AG04449 (cell line): ENCODE measurements around a stretch of chr15.

DNA sequence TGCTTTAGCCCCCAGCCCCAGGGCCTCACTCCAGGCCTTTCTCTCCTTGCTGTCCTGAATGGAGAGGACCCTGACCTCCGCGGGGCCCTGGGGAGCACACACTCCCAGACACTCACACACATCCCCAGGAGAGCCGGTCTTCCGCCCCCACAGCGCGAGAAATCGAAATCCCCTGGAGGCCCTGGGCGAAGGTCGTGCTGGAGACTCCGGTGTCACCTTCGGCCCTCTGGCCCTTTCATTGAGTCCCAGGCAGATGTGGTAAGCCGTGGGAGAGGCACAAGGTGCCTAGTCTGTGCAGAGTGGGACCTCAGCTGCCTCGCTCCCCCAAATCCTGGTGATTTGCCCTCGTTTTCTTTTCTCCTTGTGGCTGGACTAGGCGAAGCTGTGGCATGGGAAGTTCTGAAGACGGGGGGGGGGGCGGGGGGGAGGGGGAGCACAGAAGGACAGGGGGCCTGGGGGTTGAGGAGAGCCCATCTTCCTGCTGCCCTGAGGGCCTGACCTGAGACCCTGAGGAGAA, 949 bp upstream of the GOLGA8B start:
- RRBS, result 48% methylated on average over 8 of the region's 17 CpGs

DNA sequence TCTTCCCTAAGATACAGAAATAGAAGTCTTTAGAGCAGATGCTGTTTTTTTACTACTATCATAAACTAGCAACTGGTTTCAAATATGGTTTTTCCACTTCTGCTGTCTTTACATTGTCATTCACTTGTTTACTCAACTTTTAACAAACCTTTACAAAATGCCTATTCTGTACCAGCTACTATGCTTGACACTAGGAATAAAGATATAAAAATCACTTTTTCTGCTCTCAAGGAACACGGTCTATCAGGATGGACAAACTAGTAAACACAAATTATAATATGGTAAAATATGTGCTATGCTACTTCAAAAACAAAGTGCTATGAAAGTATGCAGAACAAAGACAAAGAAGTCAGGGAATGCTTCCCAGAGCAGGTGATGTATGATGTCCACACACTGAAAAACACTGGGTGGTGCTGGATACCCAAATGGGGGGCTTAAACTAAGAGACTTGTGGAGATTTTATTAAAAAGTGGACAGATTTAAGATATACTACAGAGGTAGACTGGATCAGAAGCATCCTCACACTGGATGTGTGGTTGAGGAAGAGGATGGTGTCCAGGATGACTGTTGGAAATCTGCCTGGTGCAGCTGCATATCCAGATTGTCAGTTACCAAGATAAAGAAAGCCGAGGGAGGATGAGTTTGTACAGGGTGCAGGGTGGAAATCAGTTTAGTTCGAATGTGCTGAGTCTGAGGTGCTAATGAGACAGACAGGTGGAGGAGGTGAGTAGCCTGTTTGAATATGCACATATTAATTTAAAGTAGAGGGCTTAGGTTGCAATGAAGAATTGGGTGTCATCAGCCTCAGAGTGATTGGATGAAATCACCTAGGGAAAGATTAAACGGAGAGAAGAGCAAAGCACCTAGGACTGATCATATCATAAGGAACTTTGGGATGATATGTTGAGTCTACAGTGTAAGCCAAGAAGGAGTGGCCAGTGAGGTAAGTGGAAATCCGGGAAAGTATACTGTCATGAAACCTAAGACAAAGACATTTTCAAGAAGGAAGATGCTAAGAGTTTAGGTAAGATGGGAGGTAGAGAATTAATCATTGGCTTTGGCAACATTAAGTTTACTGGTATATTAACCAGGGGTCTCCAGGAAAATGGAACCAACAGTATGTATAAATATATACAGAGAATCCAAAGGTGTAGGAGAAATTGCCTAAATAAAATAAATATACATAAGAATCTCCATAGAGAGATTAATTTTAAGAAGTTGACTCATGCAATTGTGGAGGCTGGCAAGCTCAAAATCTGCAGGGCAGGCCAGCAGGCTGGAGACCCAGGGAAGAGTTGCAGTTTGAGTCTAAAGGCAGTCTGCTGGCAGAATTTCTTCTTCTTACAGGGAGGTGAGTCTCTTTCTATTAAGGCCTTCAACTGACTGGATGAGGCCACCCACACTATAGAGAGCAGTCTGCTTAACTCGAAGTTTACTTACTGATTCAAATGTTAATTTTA, 74.1 kb upstream of the GOLGA8B start:
- RRBS, result no CpG with 5 or more reads among the region's 6 CpGs

GRCh38 chr15:34810537-34811080, 15.3 kb upstream of the ACTC1 start:
- RRBS, result no CpG with 5 or more reads among the region's 3 CpGs

DNA sequence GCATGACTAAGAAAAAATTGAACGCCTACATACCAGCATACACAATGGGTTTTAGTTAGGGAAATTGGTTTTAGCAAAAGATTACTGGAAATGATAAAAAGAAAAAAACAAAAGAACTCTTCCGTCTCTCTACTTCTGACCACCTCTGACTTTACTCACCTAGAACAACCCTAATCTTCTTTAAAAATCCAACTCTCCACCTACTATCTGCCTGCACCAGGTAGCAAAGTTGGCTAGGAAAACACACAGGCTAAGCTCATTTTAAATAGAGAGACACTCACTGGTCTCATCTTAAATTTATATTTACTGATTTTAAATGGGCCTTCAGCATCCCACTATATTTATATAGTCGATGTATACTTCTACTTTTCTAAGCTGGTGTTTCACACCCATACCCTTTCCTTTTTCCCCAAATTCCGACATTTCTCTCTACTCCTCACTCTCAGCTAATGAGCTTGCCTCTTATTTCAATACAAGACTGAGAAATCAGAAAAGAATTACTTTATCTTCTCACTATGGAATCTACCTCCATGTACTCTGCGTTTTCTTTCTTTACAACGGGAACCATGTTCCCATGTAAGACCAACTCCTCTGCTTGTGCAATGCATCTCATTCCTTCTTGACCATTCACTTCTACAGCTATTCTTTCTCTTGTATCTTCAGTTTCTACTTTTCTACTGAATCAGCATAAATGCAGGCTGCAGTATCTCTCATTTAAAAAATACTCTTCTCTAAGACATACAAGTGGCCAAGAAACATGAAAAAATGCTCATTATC, 73.8 kb upstream of the NANOGP8 start:
- RRBS, result no CpG with 5 or more reads among the region's 6 CpGs

DNA sequence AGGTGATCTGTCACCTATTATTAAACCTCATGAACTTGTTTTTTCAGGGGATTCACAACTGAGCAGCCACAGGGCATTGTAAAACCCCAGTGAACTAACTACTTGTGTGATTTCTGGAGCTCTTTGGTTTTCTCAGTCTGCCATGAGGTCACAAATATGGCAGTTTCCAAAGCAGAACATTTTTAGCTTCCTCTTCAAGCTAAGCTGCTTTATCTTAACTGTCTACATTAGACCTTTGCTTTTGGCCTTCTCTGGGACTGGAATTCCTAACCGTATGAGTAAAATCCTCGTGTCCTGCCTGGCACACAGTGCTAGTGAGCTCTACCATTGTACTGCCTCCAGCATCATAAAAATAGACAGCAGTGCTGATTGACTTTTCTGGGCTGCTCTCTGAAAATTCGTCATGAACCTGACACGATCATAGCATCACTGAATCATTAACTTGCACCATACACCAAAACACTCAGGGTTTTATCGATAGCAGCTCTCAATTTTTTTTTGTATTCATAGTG, 22.1 kb downstream of the CDIN1 start:
- RRBS, result no CpG with 5 or more reads among the region's 5 CpGs

DNA sequence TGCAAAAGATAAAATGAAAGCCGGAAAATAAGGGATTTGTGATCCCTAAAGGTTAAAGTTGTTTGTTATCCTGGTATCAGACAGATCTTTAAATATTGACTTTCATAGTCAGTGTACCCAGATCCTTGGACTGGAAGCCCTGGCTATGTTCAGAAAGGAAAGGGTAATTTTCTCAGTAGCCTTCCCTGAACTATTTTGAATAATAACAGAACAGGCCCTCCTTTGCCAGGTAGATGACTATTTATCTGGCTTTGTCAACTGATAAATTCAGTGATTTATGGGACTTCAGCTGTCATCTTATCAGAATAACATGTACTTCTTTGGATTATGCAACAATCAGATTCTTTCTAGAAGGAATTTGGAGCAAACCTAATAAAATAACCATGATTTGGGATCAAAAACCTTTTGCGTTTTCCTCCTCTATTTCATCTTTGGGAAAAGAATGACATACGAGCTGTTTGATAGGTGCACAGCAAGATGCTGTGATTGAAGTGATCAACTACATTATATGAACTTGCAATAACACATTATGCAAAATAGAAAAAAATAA, 119.1 kb upstream of the MEIS2 start:
- RRBS, result no CpG with 5 or more reads among the region's 3 CpGs

GRCh38 chr15:38130219-38130615, 122.4 kb upstream of the SPRED1 start:
- RRBS, result no CpG with 5 or more reads among the region's 8 CpGs

DNA sequence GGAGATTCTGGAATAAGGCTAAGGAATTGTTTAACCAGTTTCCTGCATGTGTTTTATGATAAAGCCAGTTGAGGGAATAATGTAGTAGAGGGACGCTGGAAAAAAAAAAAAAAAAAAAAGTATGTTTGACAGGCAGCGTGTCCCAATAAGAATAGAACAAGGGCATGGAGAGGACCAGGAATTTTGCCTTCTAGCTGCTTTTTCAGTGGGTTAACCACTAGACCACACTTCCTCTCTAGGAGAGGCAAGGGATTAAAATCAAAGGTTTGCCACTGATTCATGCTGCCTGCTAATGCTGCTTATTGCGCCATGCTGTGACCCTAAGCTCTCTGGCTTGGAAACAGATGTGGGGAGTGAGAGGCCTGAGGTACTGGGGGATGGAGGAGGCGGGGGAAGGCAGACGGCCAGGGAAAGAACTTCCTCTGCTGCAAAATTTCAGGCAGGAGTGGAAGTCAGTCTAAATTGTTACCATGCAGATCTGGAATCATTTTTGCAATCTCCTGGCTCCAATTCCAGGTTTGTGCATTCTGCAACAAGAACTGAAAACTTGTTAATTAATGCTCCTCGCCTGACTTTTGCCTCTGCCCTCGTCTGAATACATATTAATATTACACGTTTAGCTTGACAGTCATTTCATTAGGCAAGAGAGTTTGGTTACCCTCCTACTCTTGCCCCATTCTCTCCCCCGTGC, 121.9 kb upstream of the SPRED1 start:
- RRBS, result no CpG with 5 or more reads among the region's 9 CpGs

DNA sequence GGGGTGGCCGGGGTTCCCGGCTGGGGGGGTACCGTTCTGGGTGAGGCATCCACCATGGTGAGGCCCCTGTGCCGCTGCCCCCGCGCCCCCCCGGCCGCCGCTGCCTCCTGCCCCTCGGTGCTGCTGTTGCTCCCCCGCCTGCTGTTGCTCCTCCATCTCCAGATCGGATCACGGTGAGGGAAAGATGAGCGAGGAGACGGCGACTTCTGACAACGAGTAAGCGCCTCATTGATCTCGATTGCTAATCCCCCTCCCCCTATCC, 297 bp downstream of the SPRED1 start:
- RRBS, result 1% methylated on average over 7 of the region's 19 CpGs

GRCh38 chr15:38253402-38253973, 852 bp downstream of the SPRED1 start:
- RRBS, result no CpG with 5 or more reads among the region's 9 CpGs

- RRBS, result no CpG with 5 or more reads among the region's 14 CpGs
Observed at GRCh38 chr15:38282608-38283387, 30.2 kb downstream of the SPRED1 start.

DNA sequence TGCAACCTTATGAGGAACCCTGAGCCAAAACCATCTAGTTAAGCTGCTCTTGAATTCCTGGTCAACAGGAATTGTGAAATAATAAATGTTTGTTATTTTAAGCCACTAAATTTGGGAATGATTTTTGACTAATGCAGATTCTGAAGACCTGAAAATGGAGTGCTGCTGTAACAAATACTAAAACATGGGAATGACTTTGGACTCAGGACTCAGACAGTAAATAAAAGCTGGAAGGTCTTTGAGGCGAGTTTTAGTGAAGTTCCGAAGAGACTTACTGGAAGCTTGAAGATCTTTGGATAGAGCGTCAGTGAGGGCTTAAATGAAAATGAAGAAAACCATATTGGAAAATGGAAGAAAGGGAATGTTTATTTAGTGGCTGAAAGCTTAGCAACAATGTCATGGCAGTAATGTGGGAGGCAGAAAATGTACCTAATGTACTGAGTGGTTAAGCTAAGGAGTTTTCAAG, 73.2 kb downstream of the SPRED1 start:
- RRBS, result no CpG with 5 or more reads among the region's 3 CpGs

DNA sequence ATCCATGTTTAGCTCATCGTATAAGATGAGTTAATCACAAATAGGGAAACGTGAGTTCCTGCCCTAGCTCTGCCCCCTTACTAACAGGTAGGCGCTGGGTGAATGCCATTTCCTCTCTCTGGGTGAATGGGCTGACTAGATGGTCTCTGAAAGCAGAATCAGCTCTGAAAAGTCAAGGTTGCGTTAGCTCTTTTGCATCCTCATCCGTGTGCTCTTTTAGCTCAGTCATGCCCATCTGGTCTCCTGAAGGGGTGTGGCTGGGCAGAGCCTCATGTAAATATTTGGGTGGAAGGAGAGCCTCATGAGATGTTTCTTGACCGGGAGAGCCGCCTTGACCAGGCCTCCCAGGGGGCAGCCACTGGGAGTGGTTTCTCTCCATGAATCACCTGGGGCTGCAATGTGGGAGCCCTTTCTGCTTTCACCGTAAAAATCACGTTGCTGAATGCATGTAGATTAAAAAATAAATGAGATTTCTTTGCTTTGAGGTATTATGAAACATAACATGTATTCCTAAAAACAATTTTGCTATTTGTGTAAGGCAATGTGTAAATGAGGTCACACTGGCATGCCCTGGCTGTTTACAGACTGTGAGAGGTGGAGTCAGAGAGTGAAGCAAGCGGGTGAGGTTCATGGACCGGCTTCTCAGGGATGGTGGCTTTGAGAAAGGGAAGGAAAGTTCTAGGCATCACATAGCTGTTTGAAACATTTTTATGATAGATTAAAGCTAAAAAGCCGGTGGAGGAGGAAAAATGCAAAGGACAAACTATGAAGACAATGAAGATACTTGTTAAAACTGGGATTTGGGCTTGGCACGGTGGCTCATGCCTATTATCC, 108.5 kb upstream of the RASGRP1 start:
- RRBS, result 75% methylated on average over 1 of the region's 13 CpGs

- RRBS, result no CpG with 5 or more reads among the region's 10 CpGs
Observed at GRCh38 chr15:38685726-38686636, 121.4 kb upstream of the RASGRP1 start.

- RRBS, result no CpG with 5 or more reads among the region's 3 CpGs
Observed at GRCh38 chr15:38820264-38820483, 255.6 kb upstream of the RASGRP1 start.

- RRBS, result no CpG with 5 or more reads among the region's 4 CpGs
Observed at GRCh38 chr15:38865004-38865458, 300.4 kb upstream of the RASGRP1 start.

DNA sequence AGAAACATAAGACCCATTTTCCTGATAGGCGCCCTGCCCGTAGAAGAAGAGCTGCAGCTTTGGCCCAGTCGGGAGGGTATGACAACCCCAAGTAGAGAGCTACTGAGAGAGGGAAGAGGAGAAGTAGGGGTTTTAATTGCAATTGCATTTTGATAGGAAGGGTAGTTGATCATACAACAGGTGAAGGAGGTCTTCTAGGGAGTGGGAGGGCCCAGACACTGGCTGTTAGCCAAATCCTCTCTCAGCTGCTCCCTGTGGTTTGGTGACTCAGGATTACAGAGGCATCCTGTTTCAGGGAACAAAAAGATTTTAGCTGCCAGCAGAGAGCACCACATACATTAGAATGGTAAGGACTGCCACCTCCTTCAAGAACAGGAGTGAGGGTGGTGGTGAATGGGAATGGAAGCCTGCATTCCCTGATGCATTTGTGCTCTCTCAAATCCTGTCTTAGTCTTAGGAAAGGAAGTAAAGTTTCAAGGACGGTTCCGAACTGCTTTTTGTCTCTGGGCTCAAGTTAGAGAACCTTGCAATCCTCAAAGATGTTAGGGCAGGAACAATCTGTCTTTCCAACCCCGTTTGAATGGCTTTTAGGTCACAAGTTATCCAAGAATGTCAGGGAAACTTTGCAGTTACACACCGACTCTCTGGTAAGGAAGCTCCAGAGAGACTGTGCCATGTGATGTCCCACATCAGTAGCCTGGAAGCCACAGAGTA, 408.8 kb upstream of the THBS1 start:
- RRBS, result no CpG with 5 or more reads among the region's 7 CpGs

DNA sequence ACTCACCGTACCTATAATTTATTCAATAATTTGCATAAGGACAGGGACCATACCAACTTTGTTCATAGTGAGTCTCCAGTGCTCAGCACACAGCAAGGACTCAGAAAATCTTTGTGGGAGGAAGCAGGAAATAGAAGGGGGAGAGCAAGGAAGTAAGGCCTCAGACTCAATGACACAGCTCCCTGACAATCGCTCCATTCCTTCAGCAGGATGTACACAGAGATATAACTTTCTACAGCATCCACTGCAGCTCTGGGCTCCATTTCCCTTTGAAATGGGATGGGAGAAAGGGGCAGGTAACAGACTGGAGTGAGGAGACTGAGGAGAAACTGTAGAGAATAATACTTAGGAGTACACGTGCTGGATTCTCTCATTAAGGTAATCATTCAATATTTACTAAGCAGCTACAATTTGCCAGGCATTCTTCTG, 330.4 kb upstream of the THBS1 start:
- RRBS, result no CpG with 5 or more reads among the region's 3 CpGs

DNA sequence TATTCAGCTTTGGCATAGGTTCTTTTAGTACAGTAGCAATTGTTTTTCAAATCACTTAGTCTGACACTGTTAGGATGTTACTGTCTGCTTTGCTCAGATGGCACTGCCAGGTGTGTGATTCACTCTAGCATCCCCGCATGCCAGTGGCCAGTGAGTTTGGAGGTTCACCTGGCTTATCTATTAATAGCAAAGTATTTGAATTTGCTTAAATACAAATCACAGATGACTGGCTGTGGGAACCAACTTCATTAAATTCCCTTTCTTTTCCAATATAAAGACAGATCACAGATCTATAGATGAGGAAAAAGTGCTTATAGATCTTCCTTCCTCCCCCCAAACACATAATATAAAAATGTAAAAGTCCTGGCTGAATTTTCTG, 3.9 kb downstream of the THBS1 start:
- RRBS, result no CpG with 5 or more reads among the region's 1 CpG